ENCODE results near the genes SMIM33, STING1 and CXXC5.

GRCh38 chr5:139393950-139394560 is 849 bp downstream of the PROB1 start:
- RRBS = 20% methylated on average over 24 of the region's 72 CpGs

GRCh38 chr5:139461692-139462168 is 813 bp downstream of the ECSCR start:
- RRBS = no CpG with 5 or more reads among the region's 5 CpGs

DNA sequence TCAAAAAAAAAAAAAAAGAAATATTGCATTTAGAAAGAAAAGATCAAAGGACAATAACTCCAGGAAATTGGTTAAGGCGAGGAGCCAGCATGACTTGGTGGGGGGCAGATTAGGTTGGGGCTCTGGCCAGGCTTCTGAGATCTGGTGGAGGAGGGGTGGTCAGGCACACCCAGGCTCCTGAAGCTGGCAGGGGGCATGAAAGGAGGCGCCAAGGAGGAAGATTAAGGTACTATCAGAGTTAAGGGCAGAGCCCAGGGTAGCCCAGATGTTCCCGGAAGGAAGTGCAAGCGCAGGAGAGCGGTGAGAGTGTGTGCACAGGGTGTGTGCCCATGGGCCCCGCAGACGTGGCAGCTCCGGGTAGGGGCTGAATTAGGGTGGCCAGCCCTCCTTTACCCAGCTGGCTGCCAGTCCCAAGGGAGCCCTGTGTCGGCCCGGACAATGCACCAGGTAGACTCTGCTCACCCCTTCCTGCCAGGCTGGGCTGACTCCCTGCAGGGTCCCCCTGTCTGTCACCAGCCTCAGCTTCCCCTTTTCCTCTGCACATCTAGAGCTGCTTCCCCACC is at the start of gene SMIM33:
Gene SMIM33 (plus strand): TSS at position 321 of the 563 bp plus-strand sequence.
- RRBS = 82% methylated on average over 8 of the region's 10 CpGs

- RRBS = no CpG with 5 or more reads among the region's 13 CpGs
Observed at GRCh38 chr5:139480904-139481610, 1.5 kb downstream of the STING1 start.

- RRBS = 5% methylated on average over 3 of the region's 26 CpGs
Observed at GRCh38 chr5:139482004-139483145, at the start of gene STING1. Gene STING1, minus strand, starts transcription at chr5:139482758.

DNA sequence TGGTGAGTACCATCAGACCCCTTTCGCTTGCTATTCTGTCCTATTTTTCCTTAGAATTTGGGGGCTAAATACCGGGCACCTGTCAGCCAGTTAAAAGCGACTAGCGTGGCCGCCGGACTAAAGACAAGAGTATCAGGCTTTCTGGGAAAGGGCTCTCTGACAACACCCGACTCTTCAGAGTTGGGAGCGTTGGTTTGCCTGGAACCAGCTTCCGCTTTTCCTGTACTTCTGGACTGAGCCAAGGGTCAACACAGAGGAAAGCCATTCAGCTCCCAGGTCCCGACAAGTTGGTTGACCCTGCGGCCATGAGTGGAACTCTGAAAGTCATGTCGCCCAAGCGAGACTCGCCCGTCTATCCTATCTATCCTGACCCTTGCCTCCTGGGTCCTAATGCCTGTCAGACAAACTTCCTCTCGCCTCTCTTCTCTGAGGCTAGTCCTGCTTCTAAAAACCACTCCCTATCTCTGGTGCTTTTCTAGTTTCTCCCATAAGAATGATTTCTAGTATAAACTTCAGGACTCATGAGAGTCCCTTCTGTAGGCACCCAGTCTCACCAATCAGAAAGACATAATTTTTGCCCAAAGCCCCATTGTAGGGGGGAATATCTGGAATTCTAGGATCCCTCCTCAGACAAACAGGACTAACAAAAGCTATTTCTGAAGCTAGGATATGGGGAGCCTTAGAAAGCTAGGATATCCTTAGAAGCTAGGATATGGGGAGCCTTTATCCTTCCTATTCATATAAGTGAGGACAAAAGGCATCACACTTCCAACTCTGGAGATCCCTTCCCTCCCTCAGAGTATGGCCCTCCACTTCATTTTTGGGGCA is 21.5 kb upstream of the STING1 start:
- RRBS = no CpG with 5 or more reads among the region's 16 CpGs

GRCh38 chr5:139648037-139649049 is at the start of gene CXXC5:
Gene CXXC5, plus strand, starts transcription at chr5:139648349.
- RRBS = 4% methylated on average over 26 of the region's 121 CpGs

DNA sequence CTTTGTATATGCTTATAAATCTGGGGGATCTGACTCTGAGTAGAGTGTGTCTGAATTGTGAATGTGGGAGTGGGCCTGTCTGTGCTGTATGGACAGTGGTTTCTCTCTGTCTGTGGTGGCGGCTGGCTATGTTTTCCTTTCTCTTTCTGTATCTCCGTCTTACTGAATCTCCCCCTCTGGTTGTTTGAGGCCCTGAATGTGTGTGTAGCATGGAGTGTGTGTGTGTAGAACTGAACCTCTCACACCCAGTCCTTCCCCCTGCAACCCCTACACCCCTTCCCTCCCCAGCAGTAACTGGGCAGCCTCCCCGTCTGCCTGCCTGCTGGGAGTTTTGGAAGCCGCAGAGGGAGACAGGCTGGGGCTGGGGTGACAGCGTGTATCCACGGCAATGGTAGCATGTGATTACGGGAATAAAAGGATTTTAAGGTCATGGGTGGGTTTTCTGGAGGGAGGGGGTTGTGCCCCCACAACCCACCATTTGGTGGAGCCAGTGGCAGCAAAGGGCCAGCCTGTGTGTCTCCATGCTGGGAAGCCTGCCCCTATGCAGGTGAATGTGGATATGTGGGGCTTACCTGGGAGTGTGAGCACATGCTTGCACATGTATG is 4.8 kb downstream of the CXXC5 start:
- RRBS = no CpG with 5 or more reads among the region's 7 CpGs

DNA sequence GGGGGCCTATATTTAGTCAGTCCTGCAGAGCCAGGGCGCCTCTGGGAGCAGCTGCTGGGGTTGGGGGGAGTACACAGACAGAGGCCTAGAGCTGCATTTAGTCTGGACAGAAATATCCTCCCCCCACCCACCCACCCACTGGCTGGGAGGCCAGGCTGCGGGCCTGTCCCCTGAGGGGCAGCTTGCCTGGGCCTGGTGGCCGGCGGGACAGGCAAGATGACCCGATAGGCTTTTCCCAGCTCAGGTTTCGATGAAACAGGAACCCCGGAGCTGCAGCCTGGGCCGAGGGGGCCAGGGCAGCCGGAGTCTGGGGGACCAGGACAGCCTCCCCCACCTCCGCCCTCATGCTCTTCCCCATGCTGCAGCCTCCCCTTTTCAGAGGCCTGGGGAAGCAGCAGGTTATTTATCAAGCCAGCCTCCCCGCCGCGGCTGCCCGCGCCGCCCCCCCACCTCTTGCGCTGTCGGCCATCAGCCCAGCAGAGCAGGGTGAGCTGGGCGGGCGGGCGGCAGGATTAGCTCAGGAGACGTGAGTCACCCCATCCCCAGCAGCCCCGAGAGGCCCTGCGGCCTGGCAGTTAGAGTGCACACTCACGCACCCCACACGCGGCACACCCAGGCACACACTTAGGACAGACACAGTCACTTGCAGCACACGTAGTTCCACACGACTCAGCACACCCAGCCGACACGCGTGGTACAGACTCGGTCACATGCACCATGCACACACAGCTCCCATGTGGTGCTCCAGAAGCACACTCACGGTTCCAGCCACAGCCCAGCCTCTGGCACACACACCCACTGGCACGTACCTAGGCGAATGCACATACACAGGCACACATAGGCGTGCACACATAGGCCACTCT is 12.8 kb downstream of the CXXC5 start:
- RRBS = 24% methylated on average over 7 of the region's 37 CpGs

GRCh38 chr5:139666550-139667618 is 18.7 kb downstream of the CXXC5 start:
- RRBS = no CpG with 5 or more reads among the region's 9 CpGs

- RRBS = no CpG with 5 or more reads among the region's 20 CpGs
Observed at GRCh38 chr5:139671166-139672057, 23.3 kb downstream of the CXXC5 start.

- RRBS = no CpG with 5 or more reads among the region's 21 CpGs
Observed at GRCh38 chr5:139689479-139690073, 41.4 kb downstream of the CXXC5 start.

GRCh38 chr5:139733398-139734147 is 62.0 kb upstream of the PSD2 start:
- RRBS = no CpG with 5 or more reads among the region's 11 CpGs

- RRBS = no CpG with 5 or more reads among the region's 9 CpGs
Observed at GRCh38 chr5:139869052-139869799, 73.6 kb downstream of the PSD2 start.

- RRBS = 1% methylated on average over 25 of the region's 62 CpGs
Observed at GRCh38 chr5:140175367-140176357, 674 bp downstream of the CYSTM1 start.

- RRBS = no CpG with 5 or more reads among the region's 15 CpGs
Observed at GRCh38 chr5:140240876-140242133, 61.6 kb downstream of the PFDN1 start.

GRCh38 chr5:140293388-140293804 is 9.5 kb downstream of the PFDN1 start:
- RRBS = no CpG with 5 or more reads among the region's 2 CpGs

GRCh38 chr5:140341464-140342178 is 4.8 kb downstream of the HBEGF start:
- RRBS = no CpG with 5 or more reads among the region's 8 CpGs

DNA sequence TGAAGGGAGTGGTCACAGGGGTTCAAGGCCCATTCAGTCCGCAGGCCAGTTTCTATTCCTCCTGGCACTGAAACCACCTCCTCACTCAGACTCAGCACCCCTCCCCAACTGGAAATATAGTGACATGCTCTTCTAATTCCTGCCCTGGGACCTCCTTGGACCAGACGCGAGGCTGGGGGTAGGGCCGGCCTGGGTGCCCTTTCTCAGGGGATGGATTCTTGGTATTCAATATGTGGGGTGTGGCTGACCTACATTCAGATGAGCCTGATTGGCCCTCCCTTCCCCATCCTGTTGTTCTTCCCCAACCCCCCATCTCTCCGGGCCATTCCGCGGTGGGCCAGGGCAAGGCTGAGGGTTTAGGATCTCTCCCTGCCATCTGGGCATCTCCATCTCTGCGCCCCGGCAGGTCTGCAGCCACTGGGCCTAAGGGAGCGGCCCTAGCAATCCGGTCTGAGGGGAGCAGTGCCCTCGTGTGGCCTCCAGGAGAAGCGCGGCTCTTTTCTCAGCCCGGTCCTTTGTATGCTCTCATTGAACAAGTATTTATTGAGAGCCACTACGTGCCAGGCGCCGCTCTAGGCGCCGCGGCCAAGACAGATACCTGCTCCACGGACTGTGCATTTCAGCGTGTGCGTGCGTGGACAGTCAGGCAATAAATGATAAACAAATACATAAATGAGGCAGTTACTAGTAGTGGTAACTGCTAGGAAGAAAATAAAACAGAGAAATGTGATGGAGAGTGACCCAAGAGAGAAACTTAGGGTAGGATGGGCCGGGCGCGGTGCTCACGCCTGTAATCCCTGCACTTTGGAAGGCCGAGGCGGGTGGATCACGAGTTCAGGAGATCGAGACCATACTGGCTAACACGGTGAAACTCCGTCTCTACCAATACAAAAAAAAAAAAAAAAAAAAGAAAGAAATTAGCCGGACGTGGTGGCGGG is 2.4 kb upstream of the SLC4A9 start:
- RRBS = 1% methylated on average over 11 of the region's 38 CpGs

GRCh38 chr5:140531112-140531990 is 16.1 kb upstream of the EIF4EBP3 start:
- RRBS = no CpG with 5 or more reads among the region's 13 CpGs

All from epithelial cell of prostate (primary cell).